Colonic mucosa (tissue), 1 donor: ENCODE data around the genes KLHL25 and MRPL46.

GRCh38 chr15:85729803-85730872 lies 64.6 kb downstream of the KLHL25 start:
- PRO-cap: no peak

DNA sequence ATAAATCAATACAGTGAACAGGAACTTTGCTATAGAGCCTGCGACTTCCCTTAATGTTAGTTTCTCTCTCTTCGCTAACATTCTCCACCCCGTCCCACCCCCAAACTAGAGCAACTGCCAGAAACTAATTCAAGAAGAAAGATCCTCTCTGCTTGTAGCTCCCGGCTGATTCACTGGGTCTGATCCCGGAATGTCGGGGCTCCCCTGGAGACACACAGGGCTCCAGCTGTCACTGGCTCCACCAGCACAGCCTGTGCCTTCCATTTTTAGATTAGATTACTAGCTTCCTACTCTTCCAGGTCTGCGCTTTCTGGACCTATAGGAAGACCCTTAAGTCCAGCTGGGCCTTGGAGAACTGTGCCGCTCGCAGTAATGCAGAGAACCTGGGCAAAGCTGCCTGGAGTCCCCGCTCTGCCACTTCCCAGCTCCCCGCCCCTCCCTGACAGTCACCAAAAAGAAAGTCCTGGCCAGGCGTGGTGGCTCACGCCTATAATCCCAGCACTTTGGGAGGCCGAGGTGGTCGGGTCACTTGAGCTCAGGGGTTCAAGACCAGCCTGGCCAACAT lies 45.1 kb downstream of the KLHL25 start:
- PRO-cap: no peak

- PRO-cap: unidirectional peak, plus-strand start at chr15:85794218; unidirectional peak, minus-strand start at chr15:85794763; bidirectional peak, plus-strand start at chr15:85795216, minus-strand start at chr15:85794888
These were observed at the start of gene KLHL25 for GRCh38 chr15:85793926-85794976. Gene KLHL25, minus strand, starts transcription at chr15:85794925.

- PRO-cap: unidirectional peak, minus-strand start at chr15:86631136
These were observed 551.3 kb downstream of the AGBL1 start for GRCh38 chr15:86630927-86631352.

DNA sequence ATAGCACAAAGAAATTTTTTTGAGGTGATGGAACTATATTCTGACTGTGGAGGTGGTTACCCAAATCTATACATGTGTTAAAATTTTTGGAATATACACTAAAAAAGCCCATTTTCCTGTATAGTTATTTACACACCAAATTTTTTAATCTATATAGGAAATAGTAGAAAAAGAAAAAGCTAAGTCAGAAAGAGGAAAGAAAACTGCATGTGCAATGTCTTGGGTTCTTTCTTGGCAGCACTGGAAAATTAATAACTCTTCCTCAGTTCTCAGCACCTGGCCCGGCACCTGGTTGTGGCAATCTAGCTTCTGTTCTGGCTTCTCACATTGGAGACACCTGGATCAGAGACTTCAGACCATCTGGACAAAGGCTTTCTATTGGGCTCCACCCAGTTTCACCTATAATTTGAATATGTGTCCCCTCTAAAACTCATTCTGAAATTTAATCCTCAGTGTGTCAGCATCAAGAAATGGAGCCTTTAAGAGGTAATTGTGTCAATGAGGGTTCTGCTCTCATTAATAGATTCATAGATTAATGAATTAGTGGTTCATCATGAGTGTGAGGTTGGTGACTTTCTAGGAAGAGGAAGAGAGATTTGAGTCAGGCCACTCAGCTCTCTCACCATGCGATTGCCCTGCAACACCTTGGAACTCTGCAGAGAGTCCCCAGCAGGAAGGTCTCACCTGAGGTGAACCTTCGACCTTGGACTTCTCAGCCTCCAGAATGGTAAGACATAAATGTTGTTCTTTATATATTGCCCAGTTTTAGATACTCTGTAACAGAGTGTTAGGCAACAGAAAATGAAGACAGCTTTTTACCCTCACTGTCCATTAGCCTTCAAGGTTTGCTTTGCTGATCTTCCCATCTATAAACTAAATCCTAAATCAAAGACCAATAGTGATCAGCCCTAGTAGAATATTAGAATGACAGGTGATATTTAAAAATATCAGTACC lies 679.9 kb downstream of the NTRK3 start:
- PRO-cap: no peak

DNA sequence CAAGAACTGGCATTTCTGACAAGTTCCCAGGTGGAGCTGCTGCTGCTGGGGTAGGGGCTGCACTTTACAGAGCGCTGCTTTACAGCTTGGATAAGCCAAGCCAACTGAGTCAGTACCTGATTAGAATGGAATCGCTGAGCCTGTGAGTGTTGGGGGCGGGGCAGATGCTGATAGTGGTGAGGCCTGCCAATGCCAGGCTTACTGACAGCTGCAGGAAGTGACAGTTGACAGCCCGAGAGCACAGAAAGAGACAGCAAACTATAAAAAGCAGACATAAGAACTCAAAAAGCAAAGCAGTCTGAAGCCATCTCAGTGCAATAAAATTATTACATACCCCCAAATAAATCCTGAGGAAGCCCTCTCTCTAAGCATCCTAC lies 64.8 kb downstream of the MRPL46 start:
- PRO-cap: no peak

GRCh38 chr15:88403137-88403857 lies 63.9 kb downstream of the MRPL46 start:
- PRO-cap: no peak

DNA sequence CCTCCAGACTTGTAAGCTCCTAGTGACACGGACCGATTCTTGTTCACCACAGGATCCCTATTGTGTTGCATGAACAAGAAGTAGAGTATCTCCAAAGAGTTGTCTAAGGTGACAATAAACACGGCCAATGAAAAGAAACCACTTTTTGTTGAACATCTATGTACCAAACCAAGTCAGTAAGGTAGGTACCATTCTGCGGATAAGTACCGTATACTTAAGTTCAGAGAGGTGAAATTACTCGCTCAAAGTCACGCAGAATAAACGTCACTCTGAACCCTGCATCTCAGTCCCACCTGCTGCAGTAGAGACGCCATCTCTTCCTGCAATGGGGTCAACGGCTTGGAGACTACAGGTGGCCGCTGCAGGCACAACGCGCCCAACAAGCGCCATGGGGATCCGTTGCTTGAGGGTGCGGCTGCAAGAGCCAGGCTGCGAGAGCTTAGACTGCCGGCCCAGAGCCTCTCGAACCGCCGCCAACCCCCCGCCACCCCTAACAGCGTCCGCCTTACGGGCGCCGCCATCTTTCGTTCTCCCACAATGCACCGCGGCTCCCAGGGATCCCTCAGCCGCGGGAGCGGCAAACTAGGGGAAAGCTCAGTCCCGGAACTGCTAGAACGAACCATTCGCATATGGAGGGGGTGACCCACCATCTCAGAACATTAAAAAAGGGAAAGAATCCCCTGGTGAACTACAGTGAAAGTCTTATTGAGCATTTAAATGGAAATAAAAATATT lies at the start of gene MRPL46:
Gene MRPL46 (minus strand): TSS at position 532 of the 734 bp plus-strand sequence.
- PRO-cap: bidirectional peak, plus-strand start outside the sequence, minus-strand start at position 532 of the sequence

DNA sequence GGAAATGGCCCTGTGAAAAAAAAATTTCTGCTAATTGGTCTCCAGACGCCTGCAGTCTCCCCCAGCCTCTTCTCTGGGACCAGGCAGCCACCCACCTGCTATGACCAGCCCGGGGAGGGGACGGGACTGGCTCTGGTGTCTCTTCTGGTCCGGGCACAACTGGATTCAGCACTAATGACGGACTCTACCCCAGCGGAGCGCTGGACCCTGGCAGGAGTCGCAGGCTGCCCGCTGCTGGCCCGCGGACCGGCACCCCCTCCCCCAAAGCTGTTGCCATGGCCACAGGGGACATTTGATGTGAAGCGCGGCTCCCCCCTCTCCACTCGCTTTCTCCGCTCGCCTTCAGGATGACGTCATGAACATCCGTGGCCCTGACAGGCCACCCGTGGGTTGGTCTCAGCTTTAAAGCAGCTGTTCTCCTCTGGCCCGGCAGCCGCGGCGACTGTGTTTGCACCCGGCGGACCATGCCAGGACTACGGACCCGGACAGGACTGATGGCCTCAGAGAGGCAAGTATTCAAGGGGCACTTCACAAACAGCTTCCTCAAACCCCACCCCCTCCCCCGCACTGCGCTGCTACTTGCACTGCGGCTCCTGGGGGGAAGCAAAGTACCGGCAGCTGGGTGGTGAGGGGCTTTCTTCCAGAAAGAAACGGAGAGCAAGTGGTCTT lies 16.8 kb upstream of the AEN start:
- PRO-cap: unidirectional peak, plus-strand start at position 432 of the sequence

- PRO-cap: bidirectional peak, plus-strand start at chr15:88623414, minus-strand start at chr15:88623196
These were observed 2.0 kb downstream of the AEN start for GRCh38 chr15:88623067-88623612.

- PRO-cap: no peak
These were observed 8.6 kb downstream of the MFGE8 start for GRCh38 chr15:88904482-88905084.

- PRO-cap: no peak
These were observed 3.1 kb downstream of the MFGE8 start for GRCh38 chr15:88909712-88910932.

DNA sequence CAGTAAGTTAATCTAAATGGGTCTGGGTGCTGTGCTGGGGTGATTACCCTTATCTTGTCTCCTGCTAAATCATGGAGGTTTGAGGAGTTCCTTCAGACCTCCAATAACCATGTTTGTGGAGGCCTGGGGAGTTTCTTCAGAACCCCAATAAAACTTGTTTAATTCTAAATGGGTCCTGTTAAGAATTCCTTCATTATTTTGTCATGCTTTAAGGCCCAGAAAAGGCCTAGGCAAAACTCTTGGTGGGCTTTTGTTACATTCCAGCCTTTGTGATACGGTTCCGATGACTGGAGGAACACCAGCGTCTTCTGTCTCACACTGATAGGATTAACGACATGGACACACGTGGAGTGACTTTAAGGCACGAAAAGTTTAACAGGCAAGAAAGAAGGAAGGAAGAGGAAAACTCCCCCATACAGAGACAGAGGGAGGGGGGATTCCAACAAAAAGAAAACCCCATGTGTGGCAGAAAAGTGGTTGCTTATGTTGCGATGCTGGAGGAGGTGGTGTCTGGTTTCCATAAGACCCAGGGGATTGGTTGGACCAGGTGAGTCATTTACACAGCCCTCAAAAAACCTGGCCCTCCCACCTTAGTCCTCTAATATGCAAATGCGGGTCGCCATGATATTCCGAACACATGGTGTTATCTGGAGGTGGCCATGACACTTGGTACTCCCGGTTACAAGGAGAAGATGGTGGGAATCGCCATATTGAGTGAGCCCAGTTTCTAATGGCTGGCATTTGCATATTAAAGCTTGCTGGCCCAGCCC lies 72.6 kb upstream of the MFGE8 start:
- PRO-cap: no peak

DNA sequence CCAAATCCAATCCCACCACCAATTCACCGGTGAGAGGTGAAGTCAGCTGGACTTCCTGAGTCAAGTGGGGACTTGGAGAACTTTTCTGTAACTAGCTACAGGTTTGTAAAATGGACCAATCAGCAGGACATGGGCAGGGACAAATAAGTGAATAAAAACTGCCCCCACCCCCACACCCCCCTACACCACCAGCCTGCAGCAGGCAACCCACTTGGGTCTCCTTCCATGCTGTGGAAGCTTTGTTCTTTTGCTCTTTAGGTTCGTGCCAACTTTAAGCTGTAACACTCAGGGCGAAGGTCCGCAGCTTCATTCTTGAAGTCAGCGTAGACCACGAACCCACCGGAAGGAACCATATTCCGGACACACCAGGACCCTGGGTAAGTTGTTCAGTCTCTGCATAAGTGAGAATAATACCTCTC lies 80.8 kb upstream of the MFGE8 start:
- PRO-cap: no peak

GRCh38 chr15:89088853-89089404 lies 673 bp downstream of the ABHD2 start:
- PRO-cap: no peak

- PRO-cap: bidirectional peak, plus-strand start at chr15:89121666, minus-strand start at chr15:89121565
These were observed 33.2 kb downstream of the ABHD2 start for GRCh38 chr15:89121349-89121975.

DNA sequence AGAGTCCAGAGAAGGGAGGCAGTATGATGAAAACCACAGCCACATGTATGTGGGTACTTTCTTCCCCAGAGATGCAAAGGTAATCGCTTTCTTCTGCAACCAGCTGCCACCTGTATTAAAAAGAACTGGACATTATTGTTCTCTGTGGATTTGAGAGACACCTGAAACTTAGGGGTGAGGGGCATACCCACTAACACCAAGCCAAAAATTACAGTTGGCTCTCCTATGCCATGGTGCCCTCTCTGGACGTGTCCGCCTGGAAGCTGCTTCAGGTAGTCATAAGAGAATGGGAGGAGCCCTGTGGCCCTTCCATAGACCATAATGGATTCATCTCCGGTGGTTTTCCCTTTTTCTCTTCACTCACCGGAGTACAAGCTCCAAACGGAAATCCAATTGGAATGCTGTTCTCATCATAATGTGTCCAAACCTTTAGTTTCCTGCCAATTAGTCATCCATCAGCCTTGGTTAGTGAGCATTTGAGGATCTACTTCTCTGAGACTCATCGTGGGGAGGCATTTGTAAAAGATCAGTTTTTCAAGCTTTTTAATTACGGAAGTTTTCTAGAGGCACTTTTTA lies 34.8 kb downstream of the ABHD2 start:
- PRO-cap: no peak

DNA sequence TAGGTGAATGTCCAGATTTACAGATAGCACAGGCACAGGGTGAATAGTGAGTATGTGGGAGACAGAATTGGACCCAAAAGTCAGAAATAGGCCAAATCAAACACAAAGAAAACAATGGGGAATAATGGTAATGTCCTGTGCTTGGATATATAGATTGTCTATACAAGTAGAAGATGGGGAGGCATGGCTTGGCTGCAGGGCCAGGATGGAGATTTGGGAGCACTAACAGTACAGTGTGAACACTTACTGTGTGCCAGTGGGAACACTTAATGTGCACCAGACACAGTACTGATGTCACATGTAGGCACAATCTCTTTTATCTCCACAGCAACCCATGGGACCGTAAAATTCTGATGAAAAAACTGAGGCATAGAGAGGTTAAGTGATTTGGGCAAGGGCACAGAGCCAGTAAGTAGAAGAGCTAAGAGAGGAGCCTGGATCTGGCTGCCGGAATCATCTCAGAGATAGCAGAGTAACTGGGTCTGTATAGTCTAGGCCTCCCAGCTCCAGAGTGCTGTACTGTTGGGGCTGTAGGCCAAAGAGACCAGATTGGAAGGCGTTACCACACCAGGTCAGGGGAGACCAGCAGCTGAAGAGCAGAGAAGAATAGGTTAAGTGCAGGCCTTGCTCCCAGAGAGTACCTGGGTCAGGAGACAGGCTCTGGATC lies 63.4 kb downstream of the RLBP1 start:
- PRO-cap: no peak

GRCh38 chr15:89175699-89176239 lies 45.6 kb downstream of the RLBP1 start:
- PRO-cap: no peak

GRCh38 chr15:89197456-89198281 lies 23.7 kb downstream of the RLBP1 start:
- PRO-cap: no peak